Vagina (tissue), 1 donor: ENCODE measurements around the gene NELFA.

DNA sequence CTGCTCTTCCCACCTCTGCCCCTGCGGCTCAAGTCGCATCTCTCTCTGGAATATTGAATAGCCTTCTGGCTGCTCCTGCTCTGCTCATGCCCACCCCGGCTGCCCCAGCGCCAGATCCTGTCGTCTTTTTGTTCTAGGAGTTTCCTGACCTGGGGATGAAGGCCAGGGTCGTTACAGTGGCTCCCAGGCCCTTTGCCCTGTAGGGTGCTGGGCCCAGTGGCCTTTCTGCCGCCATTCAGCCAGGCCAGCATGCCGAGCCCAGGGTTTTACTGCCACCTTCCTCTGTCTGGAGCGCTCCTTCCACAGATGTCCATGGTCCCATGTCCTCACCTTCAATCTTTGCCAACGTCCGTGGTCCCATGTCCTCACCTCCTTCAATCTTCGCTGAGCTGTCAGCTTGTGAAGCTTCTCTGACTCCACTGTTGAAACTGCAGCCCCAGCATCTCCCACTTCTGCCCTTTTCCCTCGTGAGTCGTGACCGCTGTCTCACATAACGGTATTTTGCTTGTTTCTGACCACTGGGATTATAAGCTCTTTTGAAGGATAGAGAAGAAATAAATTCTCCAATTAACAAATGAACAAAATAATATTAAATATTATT is 9.8 kb downstream of the MAEA start:
- PRO-cap, result no peak
- RAMPAGE, long total RNA, result no peak

- PRO-cap, result no peak
- RAMPAGE, long total RNA, result no peak
These were observed 13.5 kb downstream of the UVSSA start for GRCh38 chr4:1360453-1360968.

DNA sequence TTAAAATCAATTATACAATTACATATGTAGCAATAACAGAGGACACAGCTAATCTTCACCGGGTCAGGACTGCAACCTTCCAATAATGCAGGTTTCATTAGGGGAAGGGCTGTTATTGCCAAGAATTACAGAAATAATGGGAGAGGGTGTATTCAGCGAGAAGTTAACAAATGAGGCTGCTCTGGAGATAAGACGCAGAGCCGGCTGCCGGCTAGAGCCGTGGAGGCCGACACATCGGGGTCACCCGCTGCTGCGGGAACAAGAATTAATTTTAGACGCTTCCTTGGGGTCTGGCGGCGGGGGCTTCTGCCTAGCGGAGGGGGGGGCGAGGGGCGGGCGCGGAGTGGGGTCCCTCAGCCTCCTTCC is 113.5 kb upstream of the NKX1-1 start:
- PRO-cap, result no peak
- RAMPAGE, long total RNA, result no peak

GRCh38 chr4:1568712-1569330 is 115.3 kb downstream of the FAM53A start:
- PRO-cap, result no peak
- RAMPAGE, long total RNA, result no peak

- PRO-cap, result bidirectional peak, plus-strand start at chr4:1712846, minus-strand start at chr4:1712693
- RAMPAGE, long total RNA, result no peak
These were observed 732 bp upstream of the SLBP start for GRCh38 chr4:1712579-1713523.

DNA sequence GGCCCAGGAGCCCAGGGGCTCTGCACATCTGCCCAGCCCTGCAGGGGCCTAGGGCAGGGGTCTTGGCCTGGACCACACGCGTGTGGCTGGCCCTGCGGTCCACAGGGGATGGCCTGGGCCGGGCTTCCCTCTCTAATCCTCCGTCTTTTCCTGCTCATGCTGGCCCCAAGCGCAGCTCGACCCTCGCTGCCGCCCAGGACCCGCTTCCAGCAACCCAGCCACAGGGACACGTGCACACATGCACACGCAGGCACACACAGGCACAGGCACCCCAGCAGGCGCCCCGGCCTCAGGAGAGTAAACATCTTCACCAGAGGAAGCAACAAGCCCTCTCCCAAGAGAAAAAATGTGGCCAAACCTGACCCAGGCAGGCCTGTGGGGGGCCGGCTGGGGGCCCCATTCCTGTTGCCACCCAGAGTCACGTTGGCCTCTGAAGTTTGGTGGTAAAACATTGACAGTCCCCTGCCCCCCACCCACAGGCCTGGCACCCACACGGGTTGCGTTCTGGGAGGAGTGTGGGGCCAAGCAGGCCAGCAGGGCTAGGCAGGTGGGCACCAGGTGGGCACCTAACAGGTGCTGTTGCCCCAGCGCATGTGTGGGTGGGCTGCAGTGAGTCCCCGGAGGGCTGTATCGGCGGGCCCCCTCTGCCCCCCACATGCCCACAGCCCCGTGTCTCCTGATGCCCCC is 24.5 kb upstream of the FGFR3 start:
- PRO-cap, result no peak
- RAMPAGE, long total RNA, result no peak

GRCh38 chr4:1834372-1835131 is 21.4 kb downstream of the LETM1 start:
- PRO-cap, result no peak
- RAMPAGE, long total RNA, result no peak

DNA sequence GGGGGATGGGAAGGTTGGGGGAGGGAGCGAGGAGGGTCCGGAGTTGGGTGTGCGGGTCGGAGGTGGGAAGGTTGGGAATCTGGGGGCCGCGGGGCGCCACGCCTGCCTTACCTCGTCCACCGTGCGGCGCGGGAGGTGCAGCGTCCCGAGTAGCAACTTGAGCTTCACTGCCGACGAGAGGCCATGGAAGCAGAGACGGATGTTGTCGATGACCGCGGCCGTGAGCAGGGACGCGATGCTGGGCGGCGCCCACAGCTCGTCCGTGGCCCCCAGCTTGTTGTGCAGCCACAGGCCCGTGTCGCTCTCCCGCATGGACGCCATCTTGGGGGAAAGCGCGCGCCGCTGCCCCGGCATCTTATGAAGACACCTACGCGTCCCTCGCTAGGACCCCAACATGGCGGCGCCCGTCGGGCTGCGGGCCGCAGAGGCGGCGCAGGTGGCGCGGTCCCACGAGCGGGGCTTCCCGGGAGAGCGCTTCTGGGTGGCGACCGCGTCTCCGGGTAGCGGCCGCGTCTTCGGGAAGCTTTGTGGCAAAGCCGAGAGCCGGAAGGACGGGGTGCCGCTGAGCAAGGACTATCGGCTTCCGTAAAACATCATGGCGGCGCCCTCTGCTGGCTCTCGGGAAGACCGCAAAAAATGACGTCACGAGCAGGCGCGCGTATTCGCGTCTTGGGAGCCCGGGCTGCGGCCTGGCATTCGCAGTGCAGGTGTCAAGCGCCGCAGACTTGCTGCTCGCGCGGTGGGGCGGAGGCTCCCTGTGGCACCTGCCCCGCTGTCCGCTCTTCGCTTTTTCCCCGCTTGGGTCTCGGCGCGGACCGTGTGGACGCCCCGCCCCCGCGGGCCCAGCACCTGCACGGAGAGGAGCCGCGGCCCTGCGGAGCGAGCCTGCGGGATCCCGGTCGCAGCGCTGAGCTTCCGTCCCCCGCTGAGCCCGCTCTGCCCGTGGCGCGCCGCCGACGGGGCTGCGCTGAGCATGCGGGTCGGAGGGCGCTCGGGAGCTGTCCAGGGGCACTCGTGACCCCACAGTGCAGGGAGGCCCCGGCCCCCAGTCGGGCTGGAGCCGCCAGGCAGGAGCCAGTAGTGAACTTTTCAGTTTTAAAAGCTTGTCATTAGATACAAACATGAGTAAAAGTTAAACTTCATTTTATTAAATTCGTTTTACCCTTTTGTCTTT is at the start of gene NELFA:
Gene NELFA (minus strand): TSS at position 336 of the 1,174 bp plus-strand sequence.
- PRO-cap, result bidirectional peak, plus-strand start at position 695 of the sequence, minus-strand start at position 319 of the sequence; bidirectional peak, plus-strand start at position 945 of the sequence, minus-strand start at position 938 of the sequence
- RAMPAGE, long total RNA, result start-site peak on the minus strand centred at position 323 of the sequence, 27 bp wide, 89 reads

DNA sequence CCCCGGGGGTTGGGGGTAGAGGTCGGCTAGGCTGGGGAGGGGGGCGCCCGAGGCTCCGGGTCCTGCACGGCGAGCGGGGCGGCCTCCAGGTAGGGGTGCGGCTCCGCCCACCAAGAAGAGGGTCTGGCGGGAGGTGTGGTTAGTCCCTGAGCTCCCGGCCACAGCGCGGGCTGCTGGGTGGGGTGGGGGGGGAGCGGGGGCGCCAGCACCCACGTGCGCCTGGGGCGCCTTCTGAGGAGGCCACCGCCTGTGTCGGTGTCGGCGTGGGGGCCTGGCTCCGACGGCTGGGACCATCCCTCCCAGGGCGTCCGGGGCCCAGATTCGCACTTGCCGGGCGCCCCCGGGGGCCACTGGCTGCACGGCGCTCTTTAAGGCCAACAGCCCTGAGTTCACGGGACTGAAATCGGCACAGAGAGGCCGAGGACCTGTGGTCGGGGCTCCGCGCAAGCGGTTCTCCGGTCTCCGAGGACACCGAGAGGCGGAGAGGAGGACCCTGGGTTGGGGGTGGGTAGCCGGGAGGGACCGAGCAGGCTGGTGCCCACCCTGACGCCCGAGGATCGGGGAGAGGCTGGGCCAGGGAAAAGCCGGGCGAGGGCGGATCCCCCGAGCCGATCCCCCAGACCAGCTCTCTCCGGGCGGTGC is 707 bp upstream of the C4orf48 start:
- PRO-cap, result no peak
- RAMPAGE, long total RNA, result no peak

DNA sequence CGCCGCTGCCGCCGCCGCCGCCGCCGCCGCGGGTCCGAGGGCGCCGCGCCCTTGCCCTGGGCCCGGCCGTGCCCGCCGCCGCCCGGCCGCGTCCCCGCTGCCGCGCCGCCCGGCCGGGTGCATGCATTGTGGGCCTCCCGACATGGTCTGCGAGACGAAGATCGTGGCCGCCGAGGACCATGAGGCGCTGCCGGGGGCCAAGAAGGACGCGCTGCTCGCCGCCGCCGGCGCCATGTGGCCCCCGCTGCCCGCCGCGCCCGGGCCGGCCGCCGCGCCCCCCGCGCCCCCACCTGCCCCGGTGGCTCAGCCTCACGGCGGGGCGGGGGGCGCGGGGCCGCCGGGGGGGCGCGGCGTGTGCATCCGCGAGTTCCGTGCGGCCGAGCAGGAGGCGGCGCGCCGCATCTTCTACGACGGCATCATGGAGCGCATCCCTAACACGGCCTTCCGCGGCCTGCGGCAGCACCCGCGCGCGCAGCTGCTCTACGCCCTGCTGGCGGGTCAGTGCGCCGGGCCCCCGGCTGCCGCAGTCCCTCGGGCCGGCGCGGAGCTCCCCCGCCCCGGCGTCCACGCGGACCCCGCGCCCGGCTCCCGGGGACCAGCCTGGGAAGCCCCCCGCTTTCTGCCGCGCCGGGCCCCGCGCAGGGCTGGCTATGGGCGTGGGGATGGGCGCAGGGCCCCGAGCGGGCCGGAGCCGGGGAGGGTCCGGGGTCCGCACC is 422 bp downstream of the NAT8L start:
- PRO-cap, result no peak
- RAMPAGE, long total RNA, result no peak

DNA sequence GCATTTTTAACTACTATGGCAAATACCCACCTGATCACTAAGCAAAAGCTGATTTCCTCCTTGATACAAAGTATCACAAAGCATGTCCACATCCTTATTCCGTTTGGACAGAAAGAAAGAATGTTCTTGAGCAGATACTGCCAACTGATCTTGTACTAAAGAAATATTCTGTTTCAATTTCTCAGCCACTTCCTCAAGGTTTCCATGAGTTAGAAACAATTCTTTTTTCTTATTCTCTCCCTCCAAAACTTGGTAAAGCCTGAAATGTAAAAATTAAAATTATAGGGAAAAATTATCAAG is 5.8 kb downstream of the HAUS3 start:
- PRO-cap, result no peak
- RAMPAGE, long total RNA, result no peak

DNA sequence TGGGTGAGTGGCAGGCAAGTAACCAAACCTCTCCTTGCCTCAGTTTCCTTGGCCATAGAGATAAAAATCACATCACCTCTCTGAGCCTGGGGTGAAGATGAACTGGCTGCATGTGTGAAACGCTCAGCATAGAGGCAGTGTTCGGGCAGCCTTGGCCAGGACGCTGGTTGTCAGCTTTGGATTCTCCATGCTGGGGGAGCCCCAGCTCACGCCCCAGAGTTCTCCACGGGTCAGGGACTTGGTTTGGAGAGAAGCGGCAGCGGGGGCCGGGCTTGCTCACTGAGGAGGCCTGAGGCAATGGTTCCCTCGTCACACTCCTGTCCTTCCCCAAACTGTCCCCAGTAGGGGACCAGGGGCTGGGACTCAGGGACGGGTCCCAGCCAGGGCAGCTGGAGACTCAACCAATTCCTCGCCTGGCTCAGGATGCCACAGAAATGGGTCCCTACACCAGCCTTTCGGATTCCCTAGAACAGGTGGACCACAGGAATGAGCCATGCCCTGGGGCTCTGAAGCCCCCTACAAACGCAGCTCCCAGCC is 1.6 kb downstream of the MXD4 start:
- PRO-cap, result no peak
- RAMPAGE, long total RNA, result no peak

GRCh38 chr4:2364250-2365202 is 53.9 kb downstream of the ZFYVE28 start:
- PRO-cap, result bidirectional peak, plus-strand start at chr4:2364912, minus-strand start at chr4:2364805
- RAMPAGE, long total RNA, result no peak

DNA sequence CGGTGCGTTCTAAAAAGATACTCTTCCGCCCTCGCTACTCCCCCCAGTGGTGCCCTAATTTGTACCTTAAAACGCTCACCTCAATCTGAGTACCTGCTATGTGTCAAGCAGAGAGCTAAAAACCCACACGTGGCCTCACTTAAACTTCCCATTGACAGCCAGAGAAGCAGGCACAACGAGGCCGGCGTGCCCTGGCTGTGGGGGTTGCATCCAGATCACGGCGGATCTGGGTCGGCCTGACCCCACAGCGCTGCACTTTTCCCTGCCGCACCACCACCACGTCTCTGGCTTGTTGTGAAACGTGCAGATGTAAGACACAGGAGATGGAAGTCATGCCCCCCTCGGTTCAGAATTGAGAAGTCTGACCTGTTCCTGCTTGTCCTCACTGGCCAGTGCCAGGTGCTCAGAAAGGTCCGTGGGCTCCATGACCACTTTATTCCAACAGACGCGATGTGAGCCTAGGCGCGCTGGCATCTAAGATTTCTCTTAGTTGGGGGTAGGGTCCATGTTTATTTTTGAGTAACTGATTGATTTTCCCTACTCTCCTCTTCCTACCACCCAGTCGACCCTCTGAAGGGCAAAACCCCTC is 919 bp upstream of the ZFYVE28 start:
- PRO-cap, result no peak
- RAMPAGE, long total RNA, result no peak

GRCh38 chr4:2536804-2537997 is 754 bp downstream of the FAM193A start:
- PRO-cap, result bidirectional peak, plus-strand start at chr4:2537262, minus-strand start at chr4:2537267; unidirectional peak, minus-strand start at chr4:2537464; unidirectional peak, minus-strand start at chr4:2537612
- RAMPAGE, long total RNA, result no peak

DNA sequence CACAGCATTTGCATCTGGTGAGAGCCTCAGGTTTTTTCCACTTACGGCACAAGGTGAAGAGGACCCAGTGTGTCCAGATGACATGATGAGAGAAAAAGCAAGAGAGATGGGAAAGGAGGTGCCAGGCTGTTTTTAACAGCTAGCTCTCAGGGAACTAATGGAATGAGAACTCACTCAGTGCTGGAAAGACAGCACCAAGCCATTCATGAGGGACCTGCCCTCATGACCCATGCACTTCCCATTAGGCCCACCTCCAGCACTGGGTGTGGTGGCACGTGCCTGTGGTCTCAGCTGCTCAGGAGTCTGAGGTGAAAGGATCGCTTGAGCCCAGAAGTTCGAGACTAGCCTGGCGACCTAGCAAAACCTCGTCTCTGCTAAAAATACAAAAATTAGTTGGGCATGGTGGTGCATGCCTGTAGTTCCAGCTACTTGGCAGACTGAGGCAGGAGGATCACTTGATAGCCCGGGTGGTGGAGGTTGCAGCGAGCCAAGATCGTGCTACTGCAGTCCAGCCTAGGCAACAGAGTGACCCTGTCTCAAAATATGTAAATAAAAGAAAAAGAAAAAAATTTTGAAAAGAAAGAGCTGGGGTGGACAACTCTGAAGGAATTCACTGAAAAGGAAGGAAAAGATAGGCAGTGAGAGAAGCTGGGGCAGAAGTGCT is 50.8 kb downstream of the FAM193A start:
- PRO-cap, result no peak
- RAMPAGE, long total RNA, result no peak

DNA sequence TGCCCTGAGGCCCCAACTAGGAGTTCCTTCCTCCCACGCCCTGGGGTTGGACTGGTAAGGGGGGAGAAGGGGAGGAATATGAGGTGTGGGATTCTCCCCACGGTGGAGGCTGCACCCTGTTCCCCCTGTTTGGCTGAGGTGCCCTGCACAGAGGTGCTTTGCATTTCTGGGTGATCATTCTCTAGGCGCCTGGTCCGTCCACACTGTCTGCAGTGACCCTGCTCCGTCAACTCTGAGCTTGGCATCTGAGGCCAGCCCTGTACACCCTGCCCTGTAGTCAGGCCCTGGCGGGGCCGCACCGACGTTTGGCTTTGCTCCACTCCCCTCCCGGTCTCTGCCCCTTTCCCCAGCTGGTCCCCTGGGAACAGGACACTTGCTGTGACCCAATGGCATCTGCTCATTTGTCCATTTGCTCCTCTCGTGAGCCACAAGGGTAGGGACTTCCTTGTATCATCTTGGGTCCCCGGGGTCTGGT is 2.4 kb upstream of the SH3BP2 start:
- PRO-cap, result no peak
- RAMPAGE, long total RNA, result no peak

DNA sequence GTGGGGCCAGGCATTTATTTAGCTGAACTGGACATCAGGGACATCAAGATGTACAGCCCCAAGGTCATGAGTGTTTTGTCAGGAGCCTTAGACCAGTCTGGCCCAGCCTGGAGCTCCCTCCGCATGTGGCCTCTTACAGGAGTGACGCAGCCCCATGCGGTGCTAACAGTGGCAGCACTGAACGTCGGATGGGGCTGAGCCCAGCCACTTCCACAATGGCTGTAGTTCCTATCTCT is 2.1 kb upstream of the SH3BP2 start:
- PRO-cap, result no peak
- RAMPAGE, long total RNA, result no peak

GRCh38 chr4:2794152-2795372 is 1.7 kb downstream of the SH3BP2 start:
- PRO-cap, result bidirectional peak, plus-strand start at chr4:2794394, minus-strand start at chr4:2794290
- RAMPAGE, long total RNA, result no peak

- PRO-cap, result no peak
- RAMPAGE, long total RNA, result no peak
These were observed 36.5 kb downstream of the MFSD10 start for GRCh38 chr4:2898057-2898659.